Measurements from ENCODE around the genes UNC13A and FCHO1.

DNA sequence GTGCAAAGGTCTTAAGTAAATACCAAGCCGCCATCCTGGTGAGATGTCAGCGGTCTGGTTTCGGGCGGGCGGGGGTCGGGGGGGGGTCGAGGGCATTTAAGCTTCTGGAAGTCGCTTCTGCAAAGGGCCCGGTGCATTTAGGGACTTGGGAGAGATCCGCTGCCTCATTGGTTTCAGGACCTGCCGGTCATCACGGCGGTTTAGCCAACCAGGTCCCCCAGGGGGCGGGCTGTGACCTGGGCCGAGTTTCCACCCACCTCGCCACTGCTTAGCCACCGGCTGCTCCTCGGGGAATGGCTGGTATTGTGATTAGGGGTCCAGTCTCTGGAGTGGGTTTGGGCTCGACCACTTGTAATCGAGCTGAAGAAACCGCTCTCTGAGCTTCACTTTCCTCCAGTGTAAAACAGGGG lies 7.8 kb downstream of the ANKLE1 start:
- PRO-cap, result no peak

DNA sequence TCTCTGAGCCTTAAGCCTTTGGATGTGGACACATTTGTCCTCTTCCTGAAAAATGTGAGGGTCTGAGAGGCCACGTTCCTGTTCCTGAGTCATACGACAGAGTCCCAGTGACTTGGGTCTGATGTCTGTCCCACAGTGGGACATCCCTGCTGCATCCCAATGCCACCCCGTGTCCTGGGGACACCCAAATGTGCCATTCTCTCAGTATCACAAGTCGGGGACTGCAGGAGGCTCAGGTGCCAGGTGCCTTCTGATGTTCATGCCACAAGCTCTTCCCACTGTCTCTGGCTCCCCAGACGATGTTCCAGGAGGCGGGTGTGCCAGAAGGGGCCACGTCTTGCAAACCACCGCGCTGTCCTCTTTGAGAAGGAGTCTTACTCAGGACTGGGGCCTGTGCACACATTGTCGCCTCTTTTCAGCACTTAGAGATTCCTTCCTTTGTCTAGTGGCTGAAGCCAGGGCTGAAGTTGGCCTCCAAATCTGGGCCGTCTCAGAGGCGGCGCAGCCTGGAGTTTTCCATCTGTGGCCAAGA lies 12.0 kb downstream of the ANO8 start:
- PRO-cap, result no peak

GRCh38 chr19:17328858-17329687 lies 5.6 kb downstream of the ANO8 start:
- PRO-cap, result no peak

- PRO-cap, result no peak
These were observed 554 bp downstream of the TMEM221 start for GRCh38 chr19:17447721-17448507.

DNA sequence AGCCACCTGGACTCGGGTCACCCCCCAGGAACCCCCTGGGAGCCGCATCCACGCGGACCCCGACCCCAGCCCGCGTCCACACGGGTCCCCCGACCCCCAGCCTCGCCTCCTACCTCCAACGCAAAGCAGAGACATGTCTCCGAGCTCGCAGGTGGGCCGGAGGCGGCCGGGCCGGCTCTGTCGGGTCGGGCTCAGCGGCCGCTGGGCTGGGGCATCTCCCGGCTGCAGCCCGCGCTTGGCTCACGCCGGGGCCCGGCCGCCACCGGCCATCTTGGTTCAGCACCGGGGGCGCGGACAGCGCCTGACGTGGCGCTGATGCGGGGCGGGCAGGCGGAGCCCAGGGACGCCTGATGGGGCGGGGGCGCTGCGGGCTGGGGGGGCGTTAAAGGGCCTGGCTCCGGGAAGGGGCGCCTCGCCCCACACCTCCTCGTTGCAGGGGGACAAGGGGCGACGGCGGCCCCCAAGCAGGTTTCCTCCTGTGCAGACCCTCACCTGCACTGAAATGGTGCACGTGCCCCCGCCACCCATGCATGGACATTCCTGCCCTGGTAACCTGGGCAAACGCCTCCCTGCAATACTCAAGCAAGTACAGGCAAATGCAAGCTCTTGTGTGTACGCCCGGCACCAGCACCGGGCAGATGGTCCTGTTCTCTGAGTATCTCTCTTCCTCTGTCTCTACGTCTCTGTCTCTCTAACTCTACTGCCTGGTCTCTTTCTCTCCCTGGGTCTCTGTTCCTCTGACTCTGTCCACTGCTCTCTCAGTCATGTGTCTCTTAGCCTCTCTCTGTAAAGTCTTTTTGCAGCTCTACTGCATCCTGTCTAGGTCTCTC lies at the start of gene UNC13A:
Gene UNC13A (minus strand): TSS at position 290 of the 830 bp plus-strand sequence.
- PRO-cap, result no peak

DNA sequence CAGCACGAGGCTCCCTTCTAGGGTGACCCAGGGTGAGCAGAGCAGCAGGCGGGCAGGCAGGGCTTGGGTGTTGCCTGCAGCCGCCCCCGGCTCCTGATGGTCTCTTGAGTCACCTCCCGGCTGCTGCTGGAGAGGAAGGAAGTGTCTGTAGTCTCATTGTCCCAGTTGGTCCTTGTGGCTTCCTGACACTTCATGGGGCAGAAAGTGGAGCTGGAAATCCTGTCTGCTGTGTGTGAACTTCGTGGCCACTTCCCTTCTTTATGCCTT lies 2.5 kb downstream of the MAP1S start:
- PRO-cap, result no peak

- PRO-cap, result no peak
These were observed at the start of gene FCHO1 for GRCh38 chr19:17751177-17752251. FCHO1 (plus strand) TSS chr19:17751477.

DNA sequence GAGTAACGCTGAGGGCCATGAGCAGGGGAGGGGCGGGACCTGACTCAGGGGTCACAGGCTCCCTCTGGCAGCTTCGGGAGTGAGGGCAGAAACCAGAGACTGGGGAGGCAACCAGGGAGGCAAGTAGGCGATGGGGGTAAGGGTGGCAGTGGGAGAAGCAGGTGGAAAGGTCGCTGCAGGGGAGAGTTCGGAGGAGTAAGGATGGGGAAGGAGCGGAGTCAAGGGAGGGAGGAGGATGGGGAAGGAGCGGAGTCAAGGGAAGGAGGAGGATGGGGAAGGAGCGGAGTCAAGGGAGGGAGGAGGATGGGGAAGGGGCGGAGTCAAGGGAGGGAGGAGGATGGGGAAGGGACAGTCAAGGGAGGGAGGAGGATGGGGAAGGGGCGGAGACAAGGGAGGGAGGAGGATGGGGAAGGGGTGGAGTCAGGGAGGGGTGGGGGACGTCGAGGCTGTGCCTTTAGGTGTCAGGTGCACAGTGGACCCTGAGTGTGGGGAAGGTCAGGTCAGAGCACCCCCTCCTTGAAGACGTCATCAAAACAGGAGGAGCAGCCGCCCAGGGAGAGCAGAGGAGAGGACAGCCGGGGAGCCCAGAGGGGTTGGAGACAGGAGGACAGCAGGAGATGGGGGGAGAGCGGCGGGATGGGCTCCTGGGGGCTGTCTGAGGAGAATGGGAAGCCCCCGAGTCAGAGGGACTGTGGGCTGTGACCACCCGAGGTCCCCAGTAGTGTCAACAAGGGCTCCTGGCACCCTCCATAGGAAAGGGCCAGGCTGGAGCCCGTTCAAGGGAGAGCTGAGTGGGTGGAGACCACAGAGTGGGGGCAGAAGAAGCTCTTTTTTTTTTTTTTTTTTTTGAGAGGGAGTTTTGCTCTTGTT lies 15.4 kb upstream of the B3GNT3 start:
- PRO-cap, result no peak

- PRO-cap, result no peak
These were observed 231 bp downstream of the B3GNT3 start for GRCh38 chr19:17795244-17795494.

- PRO-cap, result no peak
These were observed 9.7 kb downstream of the INSL3 start for GRCh38 chr19:17811506-17812179.

DNA sequence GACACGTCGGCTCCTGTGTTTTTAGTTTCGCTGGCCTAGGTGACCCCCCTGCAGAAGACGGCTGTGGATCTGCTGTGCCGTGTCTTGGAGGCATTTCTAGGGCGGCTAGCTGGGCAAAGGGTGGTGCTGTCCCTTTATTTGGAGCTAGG lies 16.9 kb downstream of the CCDC124 start:
- PRO-cap, result no peak

GRCh38 chr19:18000685-18000913 lies 7.4 kb upstream of the ARRDC2 start:
- PRO-cap, result no peak

DNA sequence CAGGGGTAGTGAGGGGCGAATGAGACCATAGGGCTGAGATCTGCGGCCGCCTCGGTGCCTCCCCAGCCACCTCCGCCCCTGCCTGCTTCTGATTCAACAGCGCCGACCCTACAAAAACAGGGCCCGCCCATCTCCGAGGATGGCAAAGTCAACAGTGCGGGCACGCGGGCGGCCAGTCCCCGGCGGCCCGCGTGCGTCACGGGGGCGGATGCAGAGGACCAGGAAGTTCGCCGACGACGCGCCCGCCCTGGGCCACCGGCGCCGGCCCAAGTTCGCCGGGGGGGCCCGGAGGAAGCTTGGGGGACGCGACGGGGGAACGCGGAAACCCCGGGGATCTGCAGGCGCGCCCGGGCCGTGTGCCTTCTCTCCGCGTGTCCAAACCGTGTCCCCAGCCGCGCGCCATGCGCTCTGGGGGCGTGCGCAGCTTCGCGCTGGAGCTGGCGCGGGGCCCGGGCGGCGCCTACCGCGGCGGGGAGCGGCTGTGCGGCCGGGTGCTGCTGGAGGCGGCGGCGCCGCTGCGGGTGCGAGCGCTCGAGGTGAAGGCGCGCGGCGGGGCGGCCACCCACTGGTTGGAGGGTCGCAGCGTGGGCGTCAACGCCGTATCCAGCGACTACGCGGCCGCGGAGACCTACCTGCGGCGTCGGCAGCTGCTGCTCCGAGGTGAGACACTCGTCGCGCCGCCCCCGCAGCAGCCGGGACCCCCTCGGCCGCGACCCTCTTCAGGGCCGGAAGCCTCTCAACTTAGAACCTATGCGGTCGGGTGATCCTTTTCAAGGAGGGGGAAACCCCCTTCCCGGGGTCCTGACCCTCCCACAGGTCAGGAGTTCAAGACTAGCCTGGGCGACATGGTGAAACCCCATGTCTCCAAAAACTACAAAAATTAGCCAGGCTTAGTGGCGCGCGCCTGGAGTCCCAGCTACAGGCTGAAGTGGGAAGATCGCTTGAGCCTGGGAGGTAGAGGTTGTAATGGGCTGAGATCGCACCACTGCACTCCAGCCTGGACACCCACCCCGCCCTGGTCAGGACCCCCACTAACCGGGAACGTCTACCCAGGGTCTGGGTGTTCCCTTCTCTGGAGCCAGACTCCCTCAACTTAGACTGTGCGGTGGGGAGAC lies 6.7 kb upstream of the ARRDC2 start:
- PRO-cap, result bidirectional peak, plus-strand start at position 323 of the sequence, minus-strand start at position 80 of the sequence; bidirectional peak, plus-strand start at position 459 of the sequence, minus-strand start at position 410 of the sequence

DNA sequence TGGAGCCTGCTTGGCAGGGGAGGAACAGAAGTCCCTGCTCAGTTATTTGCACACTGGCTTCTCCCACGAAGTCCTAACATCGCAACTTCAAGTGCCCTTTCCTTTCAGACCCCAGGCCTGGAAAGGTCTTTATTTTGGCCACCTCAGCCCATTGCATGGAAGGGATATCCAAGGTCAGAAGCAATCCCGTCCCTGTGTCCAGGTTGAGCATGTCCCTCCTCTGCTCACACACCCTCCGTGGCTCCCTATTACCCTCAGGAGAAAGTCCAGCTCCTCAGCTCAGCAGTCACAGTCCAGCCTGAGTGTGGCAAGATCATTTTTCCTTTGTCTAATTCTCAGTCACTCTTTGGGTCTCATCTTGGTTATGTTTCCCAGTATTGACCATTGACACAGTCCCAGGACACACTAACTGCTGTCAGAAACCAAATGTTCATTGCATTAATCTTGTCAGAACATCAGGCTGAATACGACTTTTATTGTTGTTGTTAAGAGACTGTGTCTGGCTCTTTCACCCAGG lies 19.2 kb downstream of the ARRDC2 start:
- PRO-cap, result unidirectional peak, minus-strand start at position 243 of the sequence

DNA sequence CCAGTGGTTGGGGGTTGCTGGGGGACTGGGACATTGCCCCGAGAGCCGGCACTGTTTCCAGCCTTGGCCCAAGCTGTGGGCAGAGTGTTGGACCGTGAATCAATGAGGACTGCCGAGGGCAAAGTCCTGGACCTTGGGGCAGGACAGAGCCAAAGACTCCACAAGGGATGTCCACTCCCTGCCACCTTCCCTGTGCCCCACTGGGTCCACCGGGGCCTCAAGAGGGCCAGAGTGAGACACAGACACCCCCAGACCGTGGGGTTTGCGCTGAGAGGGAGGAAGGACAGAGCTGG lies 11.7 kb downstream of the MAST3 start:
- PRO-cap, result no peak

DNA sequence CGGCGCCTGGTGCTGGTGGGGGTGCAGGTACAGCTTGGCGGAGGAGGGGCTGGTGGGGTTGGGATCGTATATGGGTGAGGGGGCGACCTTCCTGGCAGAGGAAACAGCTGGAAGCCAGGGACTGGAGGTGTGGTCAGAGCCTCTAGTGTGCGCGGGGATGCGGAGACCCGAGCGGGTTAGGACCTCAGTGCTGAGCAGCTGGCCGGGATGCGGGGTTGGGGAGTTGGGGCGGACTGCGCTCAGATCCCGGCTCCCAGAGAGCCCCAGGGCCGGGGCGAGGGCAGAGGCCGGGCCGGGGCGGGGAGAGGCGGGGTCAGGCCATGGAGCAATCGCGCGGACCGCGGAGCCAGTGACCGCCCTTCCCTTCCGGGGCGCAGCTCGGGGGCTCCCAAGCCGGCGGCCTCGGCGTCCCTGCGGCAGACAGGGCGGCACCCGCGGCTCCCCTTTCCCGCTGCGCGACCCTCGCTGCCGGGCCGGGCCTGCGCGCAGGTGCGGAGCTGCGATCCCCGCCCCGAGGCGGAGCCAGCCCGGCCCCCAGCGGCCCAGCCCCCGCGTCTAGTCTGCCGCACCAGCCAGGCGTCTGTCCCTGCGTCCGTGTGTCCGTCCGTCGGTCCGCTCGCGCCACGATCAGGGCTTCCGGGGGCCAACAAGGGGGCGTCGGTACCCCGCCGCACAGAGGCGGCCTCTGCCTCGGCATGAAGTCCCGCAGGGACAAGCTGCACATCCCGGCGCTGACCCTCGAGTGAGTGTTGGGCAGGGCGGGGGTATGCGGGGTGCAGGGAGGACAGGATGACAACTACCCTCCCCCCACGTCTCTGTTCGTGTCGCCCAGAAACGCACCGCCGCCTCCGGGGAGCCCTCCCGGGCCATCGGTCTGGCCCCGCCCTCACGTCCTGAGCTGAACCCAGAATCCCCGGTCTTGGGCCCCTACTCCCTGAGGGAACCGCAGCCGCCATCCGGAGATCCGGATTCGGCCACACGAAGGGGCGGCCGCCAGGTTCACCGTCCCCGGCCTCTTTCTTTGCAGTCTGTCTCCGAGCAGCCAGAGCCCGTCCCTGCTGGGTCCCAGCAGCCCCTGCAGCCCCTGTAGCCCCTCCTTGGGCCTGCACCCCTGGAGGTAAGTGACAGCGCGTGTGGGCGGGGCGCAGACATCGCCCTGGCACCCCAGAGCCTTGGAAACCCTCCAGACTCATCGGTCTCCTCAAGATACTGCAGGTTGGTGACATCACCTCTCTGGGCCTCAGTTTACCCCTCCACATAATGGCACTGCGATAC lies 12.5 kb downstream of the MAST3 start:
- PRO-cap, result unidirectional peak, minus-strand start at position 464 of the sequence

DNA sequence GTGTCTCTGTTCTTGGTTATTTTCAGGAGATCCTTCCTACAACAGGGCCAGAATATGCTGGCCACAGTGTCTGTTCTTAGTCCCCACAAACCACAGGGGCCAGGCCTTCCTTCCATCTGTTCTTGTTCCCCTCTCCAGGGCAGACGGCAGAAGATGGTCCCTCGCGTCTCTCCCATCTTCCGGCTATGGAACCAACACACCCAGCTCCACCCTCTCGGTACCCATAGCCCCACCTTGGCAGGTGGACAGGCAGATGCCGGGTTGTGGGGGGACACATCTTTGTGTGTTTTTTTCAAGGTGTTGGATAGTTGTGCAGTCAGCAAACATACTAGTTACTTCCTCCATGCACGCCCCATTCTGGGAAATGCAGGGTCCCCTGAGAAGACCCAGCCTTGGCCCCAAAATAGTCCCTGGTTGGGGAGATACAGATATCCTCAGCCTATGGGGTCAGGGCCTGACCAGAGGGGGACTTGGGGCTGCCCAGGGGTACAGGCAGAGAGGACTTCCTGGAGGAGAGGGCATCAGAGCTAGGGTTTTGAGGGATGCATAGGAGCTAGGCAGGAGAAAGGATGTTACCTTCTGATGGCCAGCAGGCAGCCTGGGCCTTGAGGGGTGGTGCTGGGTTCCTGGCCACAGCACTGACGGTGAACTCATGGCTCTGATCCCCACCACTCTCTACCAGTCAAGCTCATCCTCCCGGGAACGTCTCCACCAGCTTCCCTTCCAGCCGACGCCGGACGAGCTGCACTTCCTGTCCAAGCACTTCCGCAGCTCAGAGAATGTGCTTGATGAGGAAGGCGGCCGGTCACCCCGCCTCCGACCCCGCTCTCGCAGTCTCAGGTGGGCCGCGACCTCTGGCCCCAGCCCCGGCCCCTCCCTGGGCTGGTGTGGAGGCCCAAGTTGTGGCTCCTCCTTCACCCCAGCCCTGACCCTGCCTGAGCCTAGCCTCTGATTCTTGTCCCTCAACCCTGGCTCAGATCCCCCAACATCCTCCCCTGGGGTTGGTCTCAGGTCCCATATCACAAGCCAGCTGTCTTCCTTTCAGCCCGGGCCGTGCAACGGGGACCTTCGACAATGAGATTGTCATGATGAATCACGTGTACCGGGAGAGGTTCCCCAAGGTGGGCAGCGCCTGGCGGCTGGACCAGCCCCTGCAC lies 25.3 kb downstream of the MAST3 start:
- PRO-cap, result no peak

- PRO-cap, result no peak
These were observed 5.3 kb upstream of the PIK3R2 start for GRCh38 chr19:18147671-18148017.

DNA sequence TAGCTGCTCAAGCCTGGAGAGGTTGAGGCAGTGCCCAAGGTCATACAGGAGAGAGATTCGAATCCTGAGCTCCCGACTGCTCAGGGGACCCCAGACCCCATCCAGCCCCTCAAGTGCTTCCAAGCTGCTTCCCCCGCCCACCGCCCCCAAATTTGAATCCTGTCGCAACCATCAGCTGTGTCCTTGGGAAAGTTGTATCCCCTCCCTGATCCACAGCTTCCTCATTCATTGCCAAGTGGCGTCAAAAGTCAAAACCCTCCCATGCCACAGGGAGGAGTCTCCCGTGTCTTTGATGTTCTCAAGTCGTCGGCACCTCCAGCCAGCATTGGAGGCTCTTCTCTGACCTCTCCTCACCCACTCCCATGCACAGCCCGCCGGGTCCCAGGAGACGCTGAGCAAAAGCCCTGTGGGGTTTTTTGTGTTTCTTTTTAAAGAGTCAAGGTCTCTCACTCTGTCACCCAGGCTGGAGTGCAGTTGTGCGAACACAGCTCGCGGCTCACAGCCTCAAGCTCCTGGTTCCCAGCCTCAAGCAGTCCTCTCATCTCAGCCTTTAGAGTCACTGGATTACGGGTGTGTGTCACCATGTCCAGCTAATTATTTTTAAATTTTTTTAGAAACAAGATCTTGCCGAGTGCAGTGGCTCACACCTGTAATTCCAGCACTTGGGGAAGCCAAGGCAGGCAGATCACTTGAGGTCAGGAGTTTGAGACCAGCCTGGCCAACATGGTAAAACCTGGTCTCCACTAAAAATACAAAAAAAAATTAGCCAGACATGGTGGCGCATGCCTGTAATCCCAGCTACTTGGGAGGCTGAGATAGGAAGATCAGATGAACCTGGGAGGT lies 2.7 kb upstream of the IFI30 start:
- PRO-cap, result no peak

GRCh38 chr19:18264063-18265128 lies 9.9 kb downstream of the IQCN start:
- PRO-cap, result no peak

Data from aorta (tissue), 1 donor.